Ileum (tissue), 1 donor: Measurements from ENCODE around the gene CCDC60.

DNA sequence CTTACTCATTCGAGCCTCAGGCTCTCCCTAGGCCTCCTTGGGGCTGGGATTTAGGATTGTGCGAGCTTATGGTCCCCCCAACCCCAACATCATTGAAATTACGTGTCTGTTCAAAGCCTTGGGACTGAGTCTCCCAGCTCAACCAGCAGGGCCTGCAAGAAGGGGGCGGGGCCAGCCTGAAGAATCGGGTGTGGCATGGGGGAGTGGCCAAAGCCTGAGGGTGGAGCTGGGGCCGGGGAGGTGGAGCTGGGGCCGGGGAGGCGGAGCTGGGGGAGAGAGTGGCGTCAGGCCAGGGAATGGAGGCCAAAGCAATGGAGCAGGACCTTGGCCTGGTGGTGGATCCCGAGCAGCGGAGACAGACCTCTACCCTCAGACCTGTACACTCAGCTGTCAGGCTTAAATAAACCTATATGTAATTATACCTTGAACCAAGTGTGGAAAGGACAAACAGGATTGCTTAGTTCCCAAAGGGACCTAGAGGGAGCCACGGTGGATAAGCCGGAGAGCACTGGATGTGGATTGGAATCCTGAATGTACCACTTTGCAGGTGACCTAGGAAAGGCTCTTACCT lies 24.2 kb upstream of the HSPB8 start:
- PRO-cap = no peak

GRCh38 chr12:119198395-119198902 lies 19.7 kb downstream of the HSPB8 start:
- PRO-cap = no peak

DNA sequence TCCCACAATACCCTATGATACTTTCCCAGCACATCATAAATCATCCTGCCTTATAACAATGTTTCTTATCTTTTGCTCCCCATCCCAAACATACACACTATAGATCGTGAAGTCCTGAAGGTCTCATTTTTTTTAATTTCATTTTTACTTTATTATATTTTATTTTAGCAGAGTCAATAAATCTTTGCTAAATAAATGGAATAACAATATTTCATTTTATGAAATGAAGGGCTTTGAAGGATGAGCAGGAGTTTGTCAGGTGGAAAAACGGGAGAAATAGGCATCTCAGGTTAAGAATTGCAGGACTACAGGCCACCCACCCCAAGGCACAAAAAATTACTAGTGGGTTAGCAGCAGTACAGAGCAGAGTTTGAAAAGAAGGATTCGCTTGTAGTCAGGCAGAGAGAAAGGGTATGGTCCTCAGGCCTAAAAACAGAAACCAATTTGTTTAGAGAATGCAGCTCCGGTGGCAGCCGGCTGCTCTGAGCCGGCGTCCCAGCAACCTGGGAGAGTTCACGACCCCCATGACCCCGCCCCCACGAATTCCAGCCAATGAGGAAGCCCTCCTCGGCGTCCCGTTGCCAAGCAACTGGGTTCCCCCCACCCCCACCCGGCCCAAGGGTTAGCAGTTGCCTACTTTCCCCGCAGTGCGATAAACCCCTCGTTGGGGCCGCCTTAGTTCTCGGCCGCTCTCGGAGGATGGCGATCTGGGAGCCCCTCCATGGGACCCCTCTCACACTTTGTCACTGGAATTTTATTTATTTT lies at the start of gene CCDC60:
Gene CCDC60, plus strand, starts transcription at position 645 of the 765 bp plus-strand sequence.
- PRO-cap = no peak

GRCh38 chr12:119671001-119672015 lies 3.4 kb downstream of the PRKAB1 start:
- PRO-cap = no peak

- PRO-cap = no peak
Observed at GRCh38 chr12:119710129-119710699, 42.3 kb downstream of the PRKAB1 start.

DNA sequence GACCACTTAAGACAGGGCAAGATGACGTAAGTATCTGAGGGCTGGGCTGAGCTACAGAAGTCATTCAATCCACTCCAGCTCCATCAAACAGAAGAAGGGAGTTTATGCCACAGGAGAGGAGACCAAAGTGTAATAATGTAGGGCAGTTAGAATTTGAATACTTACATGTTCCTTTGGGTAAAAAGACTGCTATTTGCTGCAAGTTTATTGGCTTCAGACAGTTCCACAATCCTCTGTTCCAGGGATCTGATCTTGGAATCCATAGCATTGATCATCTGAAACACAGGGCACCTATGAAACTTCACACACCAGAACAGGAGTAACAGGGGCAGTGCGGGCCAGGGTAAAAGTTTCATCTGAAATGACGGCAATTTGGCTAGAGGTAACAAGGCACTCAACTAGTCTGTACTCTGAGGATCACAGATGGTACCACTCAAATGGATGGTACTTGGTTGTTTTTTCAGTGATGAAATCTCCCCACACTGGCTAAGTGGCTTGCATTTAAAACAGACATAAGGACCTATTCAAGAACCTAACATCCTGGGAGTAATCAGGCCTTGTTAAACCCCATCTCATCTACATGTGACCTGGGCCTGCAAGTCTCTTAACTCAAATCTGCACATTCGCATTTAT lies 90.6 kb downstream of the PRKAB1 start:
- PRO-cap = no peak

DNA sequence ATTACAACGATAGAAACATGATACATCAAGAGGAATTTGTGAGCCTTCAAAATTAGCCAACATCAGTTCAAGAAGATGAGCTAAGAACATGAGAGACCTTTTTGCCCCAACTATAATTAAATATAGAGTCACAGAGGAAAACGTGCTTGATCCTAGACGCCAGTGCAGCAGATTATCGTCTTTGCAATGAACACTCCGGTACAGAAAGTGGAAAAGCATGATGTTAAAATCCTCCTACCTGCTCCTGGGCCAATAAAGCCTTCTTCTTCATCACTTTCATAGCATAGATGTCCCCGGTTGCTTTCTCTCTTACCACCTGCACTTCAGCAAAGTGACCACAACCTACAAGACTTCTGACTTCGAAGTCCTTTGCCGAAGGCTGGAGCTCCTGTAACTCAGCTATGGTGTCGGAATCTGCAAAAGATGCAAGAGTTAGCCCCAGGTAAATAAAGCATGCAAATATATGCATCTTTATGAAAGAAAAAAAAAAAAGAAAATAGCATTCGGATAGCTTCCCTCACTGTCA lies 19.8 kb downstream of the CIT start:
- PRO-cap = no peak

DNA sequence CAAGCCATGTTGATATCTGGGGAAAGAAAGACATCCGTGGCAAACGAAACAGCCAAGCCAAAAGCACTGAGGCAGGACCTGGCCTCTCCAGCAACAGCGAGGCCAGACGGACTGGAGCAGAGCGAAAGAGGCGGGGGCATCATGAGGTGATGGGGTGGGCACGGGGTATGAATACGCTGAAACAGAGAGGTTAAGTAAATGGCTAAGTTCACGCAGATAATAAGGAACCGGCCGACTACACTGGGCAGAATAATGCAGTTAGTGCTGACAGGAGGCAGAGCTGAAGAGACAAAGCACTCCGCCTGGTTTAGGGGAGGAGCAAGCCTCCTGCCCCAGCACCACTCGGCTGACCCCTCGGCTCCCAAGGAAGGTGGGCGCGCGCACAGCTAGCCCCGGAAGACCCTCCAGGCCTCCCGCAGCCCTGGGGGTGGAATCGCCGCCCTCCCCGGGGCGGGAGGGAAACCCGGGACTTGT lies 382 bp downstream of the CIT start:
- PRO-cap = no peak

DNA sequence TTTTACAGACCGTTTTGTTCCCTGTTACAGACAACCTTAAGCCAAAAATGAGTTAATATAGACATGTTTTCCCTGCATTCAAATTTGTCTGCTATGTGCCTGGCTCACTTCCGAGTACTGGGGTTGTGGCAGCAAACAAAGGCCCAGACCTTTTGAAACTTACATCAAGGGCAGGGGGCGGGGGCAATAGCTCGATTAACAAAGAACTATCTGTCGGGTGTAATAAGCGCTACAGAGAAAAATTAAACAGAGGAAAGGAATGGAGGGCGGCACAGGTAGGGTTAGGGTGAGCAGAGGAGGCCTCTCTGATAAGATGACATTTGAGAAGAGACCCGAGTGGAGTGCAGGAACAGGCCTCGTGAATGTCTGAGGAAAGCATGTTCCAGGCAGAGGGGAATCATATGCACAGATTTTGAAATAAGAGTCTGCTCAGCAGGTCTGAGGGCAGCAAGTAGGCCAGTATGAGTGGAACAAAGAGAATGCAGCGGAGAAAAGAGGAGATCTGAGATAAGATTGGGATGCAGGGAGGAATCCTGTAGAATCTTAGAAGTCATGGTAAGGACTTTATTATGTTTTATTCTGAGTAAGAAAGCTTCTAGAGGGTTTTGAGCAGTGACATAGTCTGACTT lies 52.4 kb downstream of the BICDL1 start:
- PRO-cap = no peak

DNA sequence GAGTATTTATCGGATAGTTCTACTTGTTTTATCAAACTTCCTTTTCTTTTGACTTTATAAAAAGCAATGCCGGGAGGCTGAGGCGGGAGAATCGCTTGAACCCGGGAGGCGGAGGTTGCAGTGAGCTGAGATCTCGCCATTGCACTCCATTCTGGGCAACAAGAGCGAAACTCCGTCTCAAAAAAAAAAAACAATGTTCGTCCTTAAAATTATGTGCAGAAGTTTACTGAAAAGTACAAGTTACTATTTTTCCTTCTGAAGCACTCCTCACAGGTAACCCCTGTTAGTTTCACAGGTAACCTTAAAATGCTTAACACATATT lies 1.2 kb upstream of the RAB35 start:
- PRO-cap = no peak

DNA sequence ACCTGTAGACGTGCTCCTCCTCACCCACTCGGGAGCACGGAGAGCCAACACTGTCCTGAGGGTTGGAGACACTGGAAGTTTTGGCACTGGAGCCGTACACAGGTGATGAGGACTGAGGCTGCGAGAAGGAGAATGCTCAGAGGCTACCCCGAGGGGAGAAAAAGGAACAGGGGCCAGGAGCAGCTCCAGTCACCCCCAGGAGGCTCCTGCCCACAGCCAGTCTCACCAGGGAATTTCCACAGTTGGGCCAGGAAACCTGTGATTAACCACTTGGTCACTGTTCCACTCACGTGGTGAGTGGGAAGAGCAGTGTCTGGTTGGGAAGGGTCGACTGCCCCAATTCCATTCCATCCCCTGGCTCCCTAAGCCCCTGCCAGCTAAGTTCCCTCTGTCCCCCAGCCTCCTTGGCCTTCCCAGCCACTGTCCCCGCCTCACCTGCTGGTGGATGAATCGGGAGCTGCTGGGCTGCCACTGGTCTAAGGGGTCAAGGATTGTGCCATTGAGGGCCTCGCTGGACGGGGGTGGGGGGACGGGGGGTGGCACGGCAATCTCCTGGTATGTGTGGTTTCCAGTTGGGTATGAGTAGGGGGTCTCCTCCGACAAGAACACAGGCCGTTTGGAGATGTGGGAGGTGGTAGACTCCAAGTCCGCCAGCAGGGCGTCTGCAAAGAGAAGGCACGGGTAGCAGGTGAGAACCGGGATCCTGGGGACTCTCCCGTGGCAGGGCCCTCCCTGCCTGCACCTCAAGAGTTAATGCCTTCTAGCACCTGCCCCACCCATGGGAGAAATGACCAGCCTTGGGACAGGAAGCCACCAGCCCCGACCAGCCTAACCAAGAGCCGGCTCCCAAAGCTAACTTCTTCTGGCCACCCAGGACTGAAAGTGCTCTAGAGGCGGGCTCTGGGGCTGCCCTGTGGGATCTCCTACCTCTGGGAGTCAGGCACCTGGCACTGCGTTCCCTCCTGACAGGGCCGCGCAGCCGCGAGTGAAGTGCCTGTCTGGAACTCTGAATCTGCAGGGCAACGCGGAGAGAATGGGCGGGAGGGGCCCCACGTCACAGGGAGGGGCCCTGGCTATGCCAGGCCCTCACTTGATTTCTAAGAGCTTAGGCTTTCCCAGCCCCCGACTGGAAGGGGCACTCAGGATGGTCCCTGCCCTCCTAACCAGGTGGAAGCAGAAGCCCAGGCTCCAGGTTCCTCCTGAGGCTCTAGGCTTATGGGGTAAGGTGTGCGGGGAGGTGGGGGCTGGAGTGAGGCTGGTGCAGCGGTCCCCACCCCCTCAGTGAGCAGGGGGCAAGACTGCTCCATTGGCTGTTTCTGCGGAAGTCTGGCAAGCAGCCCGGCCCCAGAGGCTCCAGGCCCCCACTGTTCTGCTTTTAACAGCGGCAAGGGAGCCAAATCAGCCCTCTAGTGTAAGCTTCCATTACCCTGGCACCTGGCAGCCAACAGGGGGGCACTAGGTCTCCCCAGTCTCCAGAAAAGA lies 23.3 kb upstream of the RPLP0 start:
- PRO-cap = bidirectional peak, plus-strand start at position 794 of the sequence, minus-strand start at position 604 of the sequence; bidirectional peak, plus-strand start at position 1,119 of the sequence, minus-strand start at position 1,014 of the sequence

GRCh38 chr12:120228217-120228704 lies 27.4 kb upstream of the RPLP0 start:
- PRO-cap = bidirectional peak, plus-strand start at chr12:120228582, minus-strand start at chr12:120228405

GRCh38 chr12:120235351-120236070 lies 30.0 kb downstream of the PXN start:
- PRO-cap = no peak

DNA sequence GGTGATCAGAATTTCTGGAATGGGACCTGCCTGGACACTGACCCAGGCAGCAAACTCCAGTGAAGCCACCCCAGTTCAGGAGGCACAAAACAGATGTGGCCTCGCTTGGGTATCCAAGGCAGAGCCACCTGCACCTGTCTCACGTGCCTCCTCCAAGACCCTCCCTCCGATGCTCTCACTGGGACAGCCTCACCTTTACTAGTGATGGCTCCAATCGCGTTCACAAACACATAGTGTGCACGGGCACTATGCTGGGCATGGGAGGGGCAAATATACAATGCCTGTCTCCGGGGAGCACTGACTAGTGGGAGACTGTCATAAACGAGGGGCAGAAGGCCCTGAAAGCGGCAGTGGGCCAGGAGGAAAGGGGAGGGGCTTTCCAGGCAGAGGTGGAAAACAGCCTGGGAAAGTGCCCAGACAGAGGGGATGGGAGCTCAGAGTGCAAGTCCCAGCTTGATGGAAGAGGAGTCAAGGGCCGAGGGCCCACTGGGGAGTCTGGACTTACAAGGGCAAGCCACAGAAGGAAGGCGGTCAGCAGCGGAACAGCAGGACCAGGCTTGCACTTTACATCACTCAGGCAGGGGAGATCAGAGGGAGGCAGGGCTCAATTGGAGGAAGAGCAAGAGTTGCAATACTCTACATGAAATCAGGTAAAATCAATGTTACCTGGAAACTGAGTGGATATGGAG lies 24.1 kb downstream of the PXN start:
- PRO-cap = no peak

DNA sequence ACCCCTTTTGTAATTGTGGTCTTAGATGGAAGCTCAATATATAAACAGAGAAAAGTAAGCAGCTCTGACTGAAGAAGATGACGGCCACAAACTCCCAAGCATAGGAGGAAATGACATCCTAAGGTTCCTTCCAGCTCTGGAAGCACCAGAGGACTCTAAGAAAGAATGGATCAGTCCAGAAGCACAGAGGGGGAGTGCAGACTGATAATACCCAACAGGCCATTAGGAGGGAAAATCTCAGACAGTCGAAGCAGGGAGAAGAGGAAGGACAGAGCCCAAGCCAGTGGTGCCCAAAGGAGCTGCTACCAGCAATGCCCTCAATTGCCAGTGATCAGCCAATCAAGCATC lies 16.4 kb downstream of the PXN start:
- PRO-cap = no peak

DNA sequence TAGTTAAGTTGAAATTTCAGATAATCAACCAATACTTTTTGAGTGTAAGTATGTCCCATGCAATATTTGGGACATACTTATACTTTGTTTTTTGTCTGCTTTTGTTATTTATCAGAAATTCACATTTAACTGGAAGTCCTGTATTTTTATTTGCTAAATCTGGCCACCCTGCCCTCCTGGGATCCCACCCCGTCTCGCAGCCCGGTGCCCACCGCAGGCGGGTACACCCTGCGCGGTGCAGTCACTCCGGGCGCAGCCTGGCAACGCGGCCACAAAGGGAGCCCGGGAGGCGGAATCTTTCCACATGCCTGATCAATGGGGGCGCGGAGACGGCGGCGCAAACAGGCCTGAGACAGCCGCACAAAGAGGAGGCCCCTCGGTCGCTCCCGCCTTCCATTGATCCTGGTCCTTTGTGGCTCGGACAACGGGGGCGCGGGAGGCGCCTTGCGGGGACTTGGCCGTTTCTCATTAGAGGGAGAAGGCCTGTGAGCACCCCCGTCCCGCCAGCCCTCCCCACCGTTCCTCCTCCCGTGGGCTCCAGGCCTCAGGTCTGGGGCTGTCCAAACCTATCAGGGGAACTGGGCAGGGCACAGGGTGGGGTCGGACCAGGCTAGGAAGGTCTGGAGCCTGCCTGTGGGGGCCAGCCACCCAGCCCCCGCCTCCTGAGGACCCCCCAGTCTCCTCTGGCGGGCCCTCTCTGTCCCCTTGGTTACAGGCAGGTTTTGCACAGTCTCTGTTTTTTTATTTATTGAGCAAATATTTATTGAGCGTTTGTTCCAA lies 28.8 kb upstream of the MSI1 start:
- PRO-cap = no peak

- PRO-cap = no peak
Observed at GRCh38 chr12:120461454-120462668, 7.7 kb downstream of the SRSF9 start.

GRCh38 chr12:120468273-120468863 lies 1.2 kb downstream of the SRSF9 start:
- PRO-cap = no peak

DNA sequence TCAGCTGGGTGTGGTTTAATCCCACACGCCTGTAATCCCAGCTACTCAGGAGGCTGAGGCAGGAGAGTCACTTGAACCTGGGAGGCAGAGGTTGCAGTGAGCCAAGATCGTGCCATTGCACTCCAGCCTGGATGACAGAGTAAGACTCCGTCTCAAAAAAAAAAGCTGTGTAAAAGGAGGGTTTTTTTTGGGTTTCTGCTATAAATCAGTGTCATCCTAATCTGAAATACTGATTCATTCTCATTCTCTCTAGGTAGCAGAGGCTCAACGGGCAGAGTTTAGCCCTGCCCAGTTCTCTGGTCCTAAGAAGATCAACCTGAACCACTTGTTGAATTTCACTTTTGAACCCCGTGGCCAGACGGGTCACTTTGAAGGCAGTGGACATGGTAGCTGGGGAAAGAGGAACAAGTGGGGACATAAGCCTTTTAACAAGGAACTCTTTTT lies 18.1 kb downstream of the RNF10 start:
- PRO-cap = no peak

DNA sequence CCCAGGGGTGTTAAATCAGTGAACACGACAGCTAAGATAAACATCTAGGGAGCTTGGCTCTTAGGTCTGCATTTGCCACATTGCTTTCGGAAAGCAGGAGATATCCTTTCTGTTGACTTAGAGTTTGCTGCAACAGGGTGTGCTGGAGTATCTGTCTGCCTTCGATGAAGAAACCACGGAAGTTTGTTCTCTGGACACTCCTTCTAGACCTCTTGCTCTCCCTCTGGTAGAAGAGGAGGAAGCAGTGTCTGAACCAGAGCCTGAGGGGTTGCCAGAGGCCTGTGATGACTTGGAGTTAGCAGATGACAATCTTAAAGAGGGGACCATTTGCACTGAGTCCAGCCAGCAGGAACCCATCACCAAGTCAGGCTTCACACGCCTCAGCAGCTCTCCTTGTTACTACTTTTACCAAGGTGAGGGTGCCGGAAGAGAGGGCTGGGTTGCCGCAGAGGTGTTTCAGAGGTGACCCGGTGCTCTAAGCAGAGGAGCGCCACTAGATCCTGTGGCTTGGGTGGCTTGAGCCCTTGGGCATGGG lies 17.9 kb downstream of the POP5 start:
- PRO-cap = no peak